ENCODE measurements around the gene C1QTNF8.

GRCh38 chr16:1048477-1048905 lies 24.1 kb upstream of the SSTR5 start:
- RRBS: 14% methylated on average over 5 of the region's 29 CpGs

GRCh38 chr16:1083009-1083346 lies 10.4 kb downstream of the SSTR5 start:
- RRBS: 6% methylated on average over 16 of the region's 20 CpGs

DNA sequence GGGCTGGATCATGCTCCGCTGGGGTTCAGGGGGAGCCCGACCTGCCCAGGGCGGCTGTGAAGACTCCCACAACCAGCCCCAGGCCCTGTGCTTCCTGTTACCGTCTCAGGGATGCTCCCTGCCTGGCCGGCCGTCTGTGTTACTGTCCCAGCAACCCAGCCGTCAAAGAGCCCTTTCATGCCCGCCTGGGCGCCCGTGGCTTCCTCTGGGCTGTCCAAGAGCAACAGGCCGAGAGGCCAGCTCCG lies at the start of gene C1QTNF8:
Gene C1QTNF8 (minus strand): TSS at position 211 of the 245 bp plus-strand sequence.
- RRBS: no CpG with 5 or more reads among the region's 12 CpGs

GRCh38 chr16:1192937-1193896 lies 31.9 kb downstream of the TPSG1 start:
- RRBS: no CpG with 5 or more reads among the region's 34 CpGs

DNA sequence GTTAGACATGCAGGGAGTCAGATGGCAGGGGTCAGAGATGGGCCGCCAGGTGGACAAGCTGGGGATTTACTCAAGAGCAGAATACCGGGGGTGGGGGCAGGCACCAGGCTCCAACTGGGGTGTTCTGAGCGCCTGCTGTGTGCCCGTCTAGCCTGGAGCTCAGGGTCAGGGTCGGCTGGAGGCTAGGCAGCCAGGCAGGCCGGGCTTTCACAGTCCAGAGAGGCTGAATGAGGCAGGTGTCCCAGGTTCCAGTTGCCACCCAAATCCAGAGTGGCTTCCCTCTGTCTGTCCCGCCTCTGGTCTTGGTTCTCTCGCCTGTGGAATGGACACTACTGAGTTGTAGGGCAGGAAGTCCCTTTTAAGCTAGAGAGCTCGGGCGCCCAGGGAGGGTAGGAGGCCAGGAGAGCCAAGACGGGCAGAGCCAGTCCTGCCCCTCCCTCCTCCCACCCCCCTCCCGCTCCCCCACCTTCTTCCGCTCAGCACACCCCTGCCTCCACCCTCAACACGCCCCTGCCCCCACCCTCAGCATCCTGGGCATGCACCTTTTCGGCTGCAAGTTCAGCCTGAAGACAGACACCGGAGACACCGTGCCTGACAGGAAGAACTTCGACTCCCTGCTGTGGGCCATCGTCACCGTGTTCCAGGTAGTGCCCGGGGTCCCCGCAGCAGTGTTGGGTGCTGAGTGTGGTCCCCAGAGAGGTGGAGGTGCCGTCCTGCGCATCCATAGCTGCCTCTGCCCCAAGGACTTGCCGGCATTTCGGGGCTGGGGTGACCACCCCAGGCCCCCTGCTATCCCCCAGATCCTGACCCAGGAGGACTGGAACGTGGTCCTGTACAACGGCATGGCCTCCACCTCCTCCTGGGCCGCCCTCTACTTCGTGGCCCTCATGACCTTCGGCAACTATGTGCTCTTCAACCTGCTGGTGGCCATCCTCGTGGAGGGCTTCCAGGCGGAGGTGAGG lies 18.3 kb downstream of the TPSG1 start:
- RRBS: 78% methylated on average over 9 of the region's 33 CpGs

DNA sequence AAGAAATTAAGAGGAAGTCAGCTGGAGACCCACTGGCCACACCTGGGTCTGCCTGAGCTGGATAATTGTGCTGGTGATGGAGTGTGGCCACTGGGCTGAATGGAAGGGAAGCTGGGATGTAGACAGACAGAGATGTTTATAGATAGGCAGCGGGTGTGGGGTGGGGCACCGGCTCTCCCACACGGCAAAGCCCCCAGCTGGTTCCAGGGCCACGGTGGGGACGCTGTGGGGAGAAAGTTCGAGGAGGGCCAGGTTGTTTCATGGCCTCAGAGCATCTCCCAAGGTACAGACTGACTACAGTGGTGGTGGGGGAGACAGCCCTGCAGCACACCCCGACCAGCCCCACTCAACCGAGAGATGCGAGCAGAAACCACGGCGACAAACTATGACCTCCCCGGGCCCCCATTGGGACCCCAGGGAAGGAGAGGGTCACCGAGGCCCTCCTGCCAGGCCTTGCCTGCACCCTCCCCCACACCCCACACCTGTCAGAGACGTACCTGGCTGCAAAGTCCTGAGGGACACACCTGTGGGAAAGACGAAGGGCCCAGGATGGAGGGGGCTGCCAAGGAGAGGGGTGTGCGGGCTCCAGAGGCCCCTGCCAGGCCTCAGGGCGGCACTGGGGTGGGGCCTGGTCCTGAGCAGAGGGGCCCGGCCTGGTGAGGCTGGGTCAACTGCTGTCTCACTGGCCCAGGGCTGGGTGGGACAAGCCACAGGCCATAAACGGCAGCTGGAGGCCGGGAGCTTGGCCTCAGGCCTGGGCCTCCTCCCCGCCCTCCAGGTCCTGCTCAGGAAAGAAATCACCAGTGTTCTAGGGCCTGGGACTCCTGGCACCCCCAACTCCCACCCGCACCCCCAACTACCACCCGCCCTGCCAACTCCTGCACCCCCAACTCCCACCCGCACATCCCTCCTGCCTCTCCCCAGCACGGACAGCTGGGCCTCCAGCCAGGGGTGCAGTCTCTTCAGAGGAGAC lies 677 bp downstream of the TPSG1 start:
- RRBS: 76% methylated on average over 3 of the region's 25 CpGs

- RRBS: no CpG with 5 or more reads among the region's 11 CpGs
These were observed 12.5 kb upstream of the UBE2I start for GRCh38 chr16:1296731-1297562.

DNA sequence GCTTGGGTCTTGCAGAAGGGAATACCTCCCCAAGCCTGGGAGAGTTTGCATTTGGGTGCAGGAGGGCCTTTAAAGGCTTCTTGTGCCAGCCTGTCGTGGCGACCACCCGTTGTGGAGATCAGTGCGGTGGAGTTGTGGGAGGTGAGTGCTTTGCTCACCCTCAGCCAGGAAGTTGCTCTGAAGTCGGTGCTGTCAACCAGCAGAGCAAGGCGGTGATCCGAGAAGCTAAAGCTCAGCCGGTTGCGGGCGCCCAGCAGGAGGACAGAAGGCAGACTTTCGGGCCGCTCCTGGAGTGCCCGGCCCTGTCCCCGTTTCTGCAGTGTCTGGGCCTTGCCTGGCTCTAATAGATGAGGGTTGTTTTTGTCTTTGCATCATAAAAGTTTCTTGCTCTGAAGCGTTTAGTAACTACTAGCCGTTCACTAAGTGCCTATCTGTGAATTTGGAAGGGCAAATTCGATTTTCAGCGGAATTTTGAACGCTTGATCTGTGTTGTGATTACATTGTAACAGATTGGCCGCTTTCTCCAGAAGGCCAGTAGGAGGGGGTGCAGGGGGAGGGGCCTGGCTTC lies 1.5 kb downstream of the UBE2I start:
- RRBS: 9% methylated on average over 6 of the region's 20 CpGs

DNA sequence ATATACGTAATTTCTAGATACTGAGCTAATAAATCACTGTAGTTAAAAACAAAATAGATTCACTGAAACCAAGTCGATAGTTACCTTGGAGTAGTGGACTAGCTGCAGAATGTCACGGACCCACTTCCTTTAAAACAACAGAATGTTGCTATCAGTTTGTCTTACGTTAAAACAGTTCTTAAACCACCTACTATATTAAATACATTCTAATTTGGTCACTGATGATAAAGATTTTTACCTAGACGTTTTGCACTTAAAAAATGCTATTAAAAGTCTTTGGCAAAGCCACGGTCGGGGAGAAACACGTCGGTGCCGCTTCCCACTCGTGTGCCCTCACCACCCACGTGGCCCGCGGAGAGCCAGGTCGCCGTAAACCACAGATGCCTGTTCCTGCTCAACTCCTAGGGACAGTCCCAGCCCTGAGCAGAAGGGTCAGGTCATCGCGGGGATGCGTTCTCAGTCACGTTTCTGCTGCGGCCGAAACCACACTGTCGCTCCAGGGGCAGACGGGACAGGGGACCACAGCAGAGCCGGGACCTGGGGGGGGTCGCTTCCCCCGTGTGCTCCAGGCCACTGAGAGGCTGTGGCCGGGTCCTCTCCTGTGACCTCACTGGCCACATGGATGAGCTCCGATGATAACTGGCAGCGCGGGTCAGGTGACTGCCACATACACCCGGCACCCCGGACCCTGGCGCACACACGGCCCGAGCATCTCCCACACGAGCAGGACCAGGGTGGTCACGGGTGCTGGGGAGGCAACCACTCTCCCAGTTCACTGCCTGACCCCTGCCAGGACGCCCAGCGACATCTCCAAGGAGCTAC lies 12.6 kb downstream of the GNPTG start:
- RRBS: 84% methylated on average over 4 of the region's 40 CpGs

GRCh38 chr16:1365205-1365535 lies 13.4 kb downstream of the GNPTG start:
- RRBS: no CpG with 5 or more reads among the region's 13 CpGs

DNA sequence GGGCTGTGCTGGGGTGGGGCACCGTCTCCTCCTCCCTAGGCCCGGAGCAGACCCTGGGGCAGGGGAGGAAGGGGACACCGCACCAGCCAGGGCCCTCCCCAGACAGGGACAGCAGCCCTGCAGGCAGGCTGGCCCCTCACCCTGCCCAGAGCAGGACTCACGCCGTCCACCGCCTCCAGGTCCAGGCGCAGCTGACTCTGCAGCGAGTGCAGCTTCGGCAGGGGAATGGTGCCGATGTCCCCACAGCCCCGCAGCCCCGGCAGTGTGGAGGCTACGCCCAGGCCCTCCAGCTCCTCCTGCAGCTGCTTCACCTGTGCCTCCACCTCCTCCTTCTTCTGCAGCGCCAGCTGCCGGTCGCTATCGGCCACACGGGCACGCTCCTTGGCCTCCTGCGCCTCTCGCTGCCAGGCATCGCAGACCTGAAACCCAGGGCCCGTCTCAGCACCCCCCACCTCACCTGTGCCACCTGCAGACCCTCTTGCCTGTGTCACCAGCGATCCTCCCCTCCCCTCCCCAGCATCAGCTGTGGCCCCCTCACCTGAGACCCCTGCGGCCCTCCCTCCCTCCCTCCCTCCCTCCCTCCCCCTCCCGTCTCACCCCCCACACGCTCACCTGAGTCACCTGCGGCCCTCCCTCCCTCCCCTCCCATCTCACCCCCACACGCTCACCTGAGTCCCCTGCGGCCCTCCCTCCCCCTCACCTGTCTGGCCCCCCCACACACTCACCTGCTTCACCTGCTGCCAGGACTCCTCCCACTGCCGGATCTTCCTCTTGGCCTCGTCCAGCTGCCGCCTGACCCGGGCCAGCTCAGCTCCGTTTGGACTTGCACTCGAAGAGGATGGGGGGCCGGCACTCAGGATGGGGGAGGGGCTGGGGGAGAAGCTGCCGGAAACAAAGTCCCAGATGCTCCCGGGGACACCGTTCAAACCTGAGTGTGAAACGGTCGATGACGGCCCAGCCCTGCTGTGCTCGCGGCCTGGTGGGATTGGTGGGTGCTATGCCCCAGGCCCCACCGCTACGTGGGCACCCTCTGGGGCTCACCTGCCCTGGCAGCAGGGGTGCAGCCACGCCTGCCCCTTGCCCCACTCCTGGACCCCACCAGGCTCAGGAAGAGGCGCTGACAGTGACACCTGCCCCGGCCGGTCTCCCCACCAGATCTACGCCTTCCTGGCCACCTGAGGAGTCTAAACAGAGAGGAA lies 15.6 kb downstream of the GNPTG start:
- RRBS: 85% methylated on average over 9 of the region's 52 CpGs

DNA sequence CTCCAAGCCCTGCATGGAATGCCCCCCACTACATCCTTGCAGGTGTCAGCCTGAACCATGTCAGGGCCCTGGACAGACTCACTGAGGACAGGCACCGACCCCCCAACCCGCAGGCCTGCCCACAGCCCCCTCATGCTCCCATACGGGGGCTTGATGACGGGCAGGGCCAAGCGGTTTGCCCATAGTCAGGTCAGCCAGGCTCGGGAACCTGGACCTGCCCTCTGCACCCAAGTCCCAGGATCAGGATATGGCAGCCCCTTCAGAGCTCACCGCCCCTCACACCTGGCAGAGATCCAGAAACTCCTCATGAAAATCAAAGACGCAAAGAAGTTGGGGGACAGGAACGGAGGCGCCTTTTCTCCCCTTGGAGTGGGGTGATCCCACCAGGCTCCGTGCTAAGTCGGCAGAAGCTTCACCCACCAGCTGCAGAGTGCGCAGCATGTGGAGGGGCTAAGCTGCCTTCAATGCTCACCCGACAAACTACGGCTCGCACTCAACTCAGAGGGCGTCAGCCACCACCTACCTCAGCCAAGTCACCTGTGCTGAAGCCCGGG lies 26.5 kb downstream of the GNPTG start:
- RRBS: 8% methylated on average over 1 of the region's 18 CpGs

- RRBS: 86% methylated on average over 12 of the region's 25 CpGs
These were observed 2.3 kb upstream of the PERCC1 start for GRCh38 chr16:1428488-1428992.

- RRBS: 88% methylated on average over 13 of the region's 52 CpGs
These were observed 6.0 kb upstream of the CCDC154 start for GRCh38 chr16:1450110-1451070.

- RRBS: 19% methylated on average over 6 of the region's 34 CpGs
These were observed 16.8 kb downstream of the TELO2 start for GRCh38 chr16:1509776-1510497.

GRCh38 chr16:1559331-1559923 lies 26.0 kb downstream of the TMEM204 start:
- RRBS: no CpG with 5 or more reads among the region's 18 CpGs

GRCh38 chr16:1580744-1581434 lies 31.0 kb downstream of the IFT140 start:
- RRBS: no CpG with 5 or more reads among the region's 17 CpGs

- RRBS: under 1% methylated on average over 23 of the region's 41 CpGs
These were observed 606 bp downstream of the CRAMP1 start for GRCh38 chr16:1612733-1613199.

- RRBS: no CpG with 5 or more reads among the region's 33 CpGs
These were observed 7.9 kb downstream of the MAPK8IP3 start for GRCh38 chr16:1713591-1714675.

GRCh38 chr16:1825560-1825800 lies 1.1 kb downstream of the HAGH start:
- RRBS: no CpG with 5 or more reads among the region's 7 CpGs

Measured in BE2C (cell line).